HEK293 (cell line): ENCODE data around the genes NFE2L3 and HOXA1.

- PRO-cap: no peak
- RRBS, 2 experiments: no CpG with 5 or more reads among the region's 13 CpGs
Observed at GRCh38 chr7:24924295-24925089, 55.5 kb downstream of the OSBPL3 start.

DNA sequence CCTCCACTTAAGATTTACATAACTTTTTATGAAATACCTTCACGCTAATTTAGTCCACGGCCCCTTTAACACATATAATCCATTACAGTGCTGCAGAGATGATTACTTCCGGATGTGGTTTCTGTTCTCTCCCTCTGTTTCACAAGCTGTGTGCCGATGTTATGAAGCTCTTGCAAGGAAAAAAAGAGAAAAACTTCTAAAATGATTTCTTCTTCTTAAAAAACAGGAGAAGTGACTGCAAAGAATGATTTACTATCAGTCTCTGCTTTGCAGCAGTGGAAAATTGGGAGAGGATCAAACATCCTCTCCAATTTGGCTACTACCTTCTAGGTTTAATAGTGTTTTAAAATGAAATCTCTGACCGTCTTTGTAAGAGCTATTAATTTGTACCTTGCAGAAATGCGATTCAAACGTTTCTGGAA is 32.9 kb upstream of the NPVF start:
- PRO-cap: unidirectional peak, plus-strand start at position 122 of the sequence
- RRBS, 2 experiments: no CpG with 5 or more reads among the region's 7 CpGs

DNA sequence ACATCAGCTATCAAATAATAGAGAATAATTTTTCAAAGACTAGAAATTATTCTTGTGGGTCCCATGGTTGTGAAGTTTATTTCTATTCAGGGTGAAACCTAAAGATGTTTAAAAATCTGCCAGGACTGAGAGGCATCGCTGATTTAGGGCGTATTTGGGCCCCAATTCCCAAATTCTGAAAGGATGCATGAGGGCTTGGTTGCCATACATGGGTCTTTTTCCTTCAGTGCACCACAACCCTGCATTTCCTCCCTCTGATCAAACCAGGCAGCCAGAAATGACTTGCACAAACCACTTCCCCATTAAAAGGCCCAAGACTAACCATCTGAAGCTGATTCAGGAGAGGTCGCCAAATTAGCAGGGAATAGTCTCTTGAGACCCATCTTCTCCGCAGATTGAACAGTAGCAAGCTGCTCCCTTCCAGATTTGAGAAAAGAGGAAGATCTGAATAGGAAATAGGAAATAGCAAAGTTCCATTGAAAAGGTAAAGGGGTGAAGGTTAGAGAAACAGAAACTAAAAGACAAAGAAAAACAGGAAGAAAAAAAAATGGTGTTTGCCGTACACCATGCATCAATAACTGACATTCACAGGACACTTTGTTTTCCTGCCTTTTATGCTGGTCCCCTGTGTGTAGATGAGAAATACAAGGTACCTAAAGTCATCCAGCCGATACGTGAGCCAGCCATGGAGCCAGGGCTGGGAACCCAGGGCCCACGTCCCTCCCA is 268.2 kb upstream of the NPVF start:
- PRO-cap: no peak
- RRBS, 2 experiments: no CpG with 5 or more reads among the region's 8 CpGs

- PRO-cap: no peak
- RRBS, 2 experiments: no CpG with 5 or more reads among the region's 1 CpG
Observed at GRCh38 chr7:25770231-25770430, 381.9 kb upstream of the NFE2L3 start.

DNA sequence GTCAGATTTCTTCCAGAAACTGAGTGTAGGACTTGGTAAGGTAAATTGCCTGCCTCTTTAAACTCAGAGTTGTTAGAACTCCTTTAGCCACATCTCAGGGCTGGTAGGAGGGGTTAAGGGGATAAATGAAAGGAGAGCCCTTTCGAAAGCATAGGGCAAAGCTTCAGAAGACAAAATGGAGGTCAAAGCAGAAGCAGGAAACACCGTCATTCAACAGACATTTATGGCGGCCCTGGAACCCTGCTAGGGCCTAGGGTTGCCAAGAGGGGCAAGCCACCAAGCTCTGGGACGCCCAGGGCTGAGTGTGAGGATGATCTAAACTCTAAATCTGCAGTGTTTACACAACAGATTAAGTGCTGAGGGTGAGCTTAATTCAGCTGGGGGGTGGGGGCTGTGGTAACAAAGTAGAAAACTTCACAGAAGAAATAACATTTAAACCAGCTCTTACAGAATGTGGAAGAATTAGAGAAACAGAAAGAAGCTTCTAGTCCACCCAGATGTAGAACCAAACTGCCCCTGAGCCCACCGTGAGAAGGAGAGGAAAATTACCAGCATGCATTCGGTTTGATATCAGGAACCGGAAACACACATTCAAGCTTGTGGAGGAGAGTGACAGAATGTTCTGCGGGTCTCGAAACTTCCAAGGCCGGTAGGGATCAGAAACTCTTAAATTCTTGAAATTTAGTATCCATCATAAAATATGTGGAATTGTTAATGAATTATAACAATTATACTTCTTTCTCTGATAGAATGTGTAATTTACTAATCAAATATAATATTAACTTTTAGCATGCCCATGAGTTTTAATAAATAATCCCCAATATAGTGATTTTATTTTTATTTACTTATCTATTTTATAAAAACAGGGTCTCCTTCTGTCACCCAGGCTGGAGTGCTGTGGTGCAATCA is 78.8 kb upstream of the NFE2L3 start:
- PRO-cap: no peak
- RRBS, 2 experiments: 86 to 97% methylated on average over 4 of the region's 10 CpGs

DNA sequence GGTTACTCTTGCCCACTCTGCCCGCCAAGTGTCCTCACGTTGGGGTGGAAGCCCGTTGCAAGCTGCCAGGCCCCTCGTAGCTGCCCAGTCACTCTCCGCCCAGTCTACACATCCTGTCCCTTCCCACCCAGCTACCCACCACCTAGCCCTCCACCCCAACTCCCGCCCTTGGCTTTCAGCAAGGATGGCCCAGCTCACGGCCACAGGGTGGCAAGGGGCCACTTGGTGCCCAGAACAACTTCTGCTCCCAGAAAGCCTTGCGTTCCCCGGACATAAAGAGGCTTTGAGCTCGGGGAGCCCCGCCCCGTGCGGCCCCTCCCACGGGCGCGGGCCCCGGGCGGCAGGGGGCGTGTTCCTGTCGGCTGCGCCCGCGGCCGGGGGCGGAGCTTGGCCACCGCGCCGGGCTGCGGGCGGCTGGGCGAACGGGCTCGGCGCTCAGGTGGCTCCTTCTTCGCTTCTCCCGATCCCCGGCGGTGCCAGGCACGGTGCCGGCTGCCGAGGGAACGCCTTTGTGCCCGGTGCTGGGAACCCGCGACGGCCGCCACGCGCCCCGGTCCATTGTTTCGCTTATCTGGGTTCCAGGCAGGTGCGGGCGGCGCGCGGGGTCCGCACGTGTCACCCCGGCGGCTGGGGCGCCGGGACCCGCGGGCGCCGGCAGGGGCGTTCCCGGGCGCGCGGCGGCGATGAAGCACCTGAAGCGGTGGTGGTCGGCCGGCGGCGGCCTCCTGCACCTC is at the start of gene NFE2L3:
NFE2L3 (plus strand) TSS at position 383 of the 734 bp plus-strand sequence.
- PRO-cap: bidirectional peak, plus-strand start at position 394 of the sequence, minus-strand start at position 274 of the sequence
- RRBS, 2 experiments: 1% methylated on average over 40 of the region's 78 CpGs

GRCh38 chr7:26180550-26181258 is 19.8 kb downstream of the HNRNPA2B1 start:
- PRO-cap: unidirectional peak, minus-strand start at chr7:26181148
- RRBS, 2 experiments: no CpG with 5 or more reads among the region's 6 CpGs

DNA sequence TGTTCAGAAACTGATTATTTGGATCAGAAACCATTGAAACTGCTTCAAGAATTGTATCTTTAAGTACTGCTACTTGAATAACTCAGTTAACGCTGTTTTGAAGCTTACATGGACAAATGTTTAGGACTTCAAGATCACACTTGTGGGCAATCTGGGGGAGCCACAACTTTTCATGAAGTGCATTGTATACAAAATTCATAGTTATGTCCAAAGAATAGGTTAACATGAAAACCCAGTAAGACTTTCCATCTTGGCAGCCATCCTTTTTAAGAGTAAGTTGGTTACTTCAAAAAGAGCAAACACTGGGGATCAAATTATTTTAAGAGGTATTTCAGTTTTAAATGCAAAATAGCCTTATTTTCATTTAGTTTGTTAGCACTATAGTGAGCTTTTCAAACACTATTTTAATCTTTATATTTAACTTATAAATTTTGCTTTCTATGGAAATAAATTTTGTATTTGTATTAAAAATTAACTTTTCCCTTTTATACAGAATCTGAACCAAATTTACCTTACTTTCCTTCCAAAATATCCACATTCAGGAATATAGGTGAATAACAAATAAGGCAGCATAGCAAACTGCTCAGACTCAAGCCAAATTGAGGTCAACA is 14.6 kb downstream of the HNRNPA2B1 start:
- PRO-cap: no peak
- RRBS, 2 experiments: no CpG with 5 or more reads among the region's 1 CpG

DNA sequence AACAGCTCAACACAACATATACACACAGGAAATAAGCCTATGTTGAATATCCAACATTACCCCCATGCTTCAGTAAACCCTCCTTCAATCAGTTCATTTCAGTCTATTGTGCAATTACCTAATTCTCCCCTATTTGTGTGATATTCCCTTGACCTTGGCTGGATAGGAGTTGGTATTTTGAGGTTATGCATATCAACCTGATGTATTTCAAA is 11.4 kb downstream of the HNRNPA2B1 start:
- PRO-cap: no peak

- PRO-cap: no peak
- RRBS, 2 experiments: no CpG with 5 or more reads among the region's 14 CpGs
Observed at GRCh38 chr7:26305144-26306006, 13.7 kb downstream of the SNX10 start.

- PRO-cap: no peak
- RRBS, 2 experiments: no CpG with 5 or more reads among the region's 8 CpGs
Observed at GRCh38 chr7:26307058-26307715, 15.5 kb downstream of the SNX10 start.

DNA sequence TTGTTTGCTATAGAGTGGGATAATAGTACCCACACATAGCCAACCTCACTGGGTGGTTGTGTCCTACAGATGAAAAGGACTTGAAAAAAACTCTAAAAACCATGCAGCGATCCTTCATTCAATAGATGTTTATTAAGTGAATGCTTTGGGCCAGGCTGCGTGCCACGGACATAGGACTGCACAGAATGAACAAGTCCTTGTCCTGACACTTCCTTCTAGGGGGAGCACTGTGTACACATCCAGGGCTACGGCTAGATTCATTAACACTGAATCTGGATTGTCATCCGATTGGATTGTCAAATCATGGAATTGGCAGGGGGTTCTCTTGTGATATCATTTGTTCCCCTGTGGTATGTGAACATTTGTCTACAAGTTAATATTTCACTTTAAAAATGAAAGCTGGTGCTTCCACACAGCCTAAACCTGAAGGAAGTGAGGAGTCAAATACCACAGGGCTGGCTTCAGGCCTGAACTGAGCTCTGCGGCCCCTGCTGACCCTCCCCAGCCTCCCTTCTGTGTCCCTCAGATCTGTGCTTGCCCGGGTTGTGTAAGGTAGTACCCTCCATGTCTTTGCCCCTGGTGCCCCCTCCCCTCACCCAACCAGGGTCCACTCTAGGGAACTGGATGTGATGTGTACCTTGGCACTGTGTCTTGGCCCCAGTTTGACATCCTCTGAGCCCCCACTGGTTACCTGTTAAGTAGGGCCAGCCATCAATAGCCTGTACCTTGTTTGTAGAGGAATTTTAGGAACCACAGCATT is 75.6 kb downstream of the SNX10 start:
- PRO-cap: no peak
- RRBS, 2 experiments: no CpG with 5 or more reads among the region's 7 CpGs

GRCh38 chr7:26397355-26397805 is 105.7 kb downstream of the SNX10 start:
- PRO-cap: no peak
- RRBS, 2 experiments: 67 to 93% methylated on average over 4 of the region's 8 CpGs

DNA sequence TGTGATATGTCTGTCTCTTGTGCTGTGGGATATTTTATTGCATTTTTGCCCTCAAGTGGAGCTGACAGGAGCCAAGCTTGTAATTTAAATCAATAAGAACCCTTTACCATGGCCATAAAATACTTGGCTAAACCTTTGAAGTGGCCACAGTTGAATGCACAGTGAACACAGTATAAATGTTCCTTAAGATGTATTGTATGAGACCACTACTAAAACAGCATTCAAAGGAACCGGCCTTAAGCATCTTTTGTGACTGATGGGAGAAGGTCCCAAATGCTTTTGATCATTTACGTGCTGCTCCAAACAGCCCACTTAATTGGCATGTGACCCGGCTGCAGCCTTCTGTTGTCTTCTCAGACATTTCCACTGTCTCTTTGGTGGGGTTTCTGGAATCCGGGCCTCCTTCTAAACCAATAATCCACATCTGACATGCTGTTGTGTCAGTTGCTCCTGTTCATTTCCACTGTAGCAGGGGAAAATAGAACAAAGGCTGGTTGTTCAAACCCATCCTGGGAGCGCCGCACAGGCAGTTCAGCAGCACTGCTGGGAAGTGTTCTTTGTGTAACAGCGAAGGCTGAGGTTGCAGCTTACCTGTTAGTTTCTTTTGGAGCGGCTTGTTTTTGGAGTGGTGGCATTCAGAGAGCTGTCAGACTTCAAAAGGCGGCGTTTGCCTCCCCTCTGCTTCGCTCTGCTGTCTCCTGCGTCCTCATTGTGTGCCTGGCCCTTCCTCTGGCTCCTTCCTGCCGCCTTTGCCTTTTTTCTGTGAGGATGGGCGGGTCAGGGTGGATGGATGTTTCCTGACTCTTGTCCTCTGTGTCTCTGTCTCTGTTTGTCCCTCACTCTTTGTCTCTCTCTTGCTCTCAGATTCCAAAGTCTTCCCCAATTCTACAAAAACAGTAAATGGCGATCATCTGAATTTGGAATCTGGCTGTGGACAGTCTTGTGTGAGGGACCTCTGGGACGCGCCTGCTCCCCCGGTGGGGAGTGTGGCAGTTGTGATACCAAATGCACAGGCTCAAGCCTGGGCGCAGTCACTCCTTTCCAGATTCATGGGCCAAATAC is 149.4 kb downstream of the SNX10 start:
- PRO-cap: no peak
- RRBS, 2 experiments: 0 to 38% methylated on average over 2 of the region's 19 CpGs

GRCh38 chr7:26449649-26450177 is 158.1 kb downstream of the SNX10 start:
- PRO-cap: no peak
- RRBS, 2 experiments: no CpG with 5 or more reads among the region's 6 CpGs

DNA sequence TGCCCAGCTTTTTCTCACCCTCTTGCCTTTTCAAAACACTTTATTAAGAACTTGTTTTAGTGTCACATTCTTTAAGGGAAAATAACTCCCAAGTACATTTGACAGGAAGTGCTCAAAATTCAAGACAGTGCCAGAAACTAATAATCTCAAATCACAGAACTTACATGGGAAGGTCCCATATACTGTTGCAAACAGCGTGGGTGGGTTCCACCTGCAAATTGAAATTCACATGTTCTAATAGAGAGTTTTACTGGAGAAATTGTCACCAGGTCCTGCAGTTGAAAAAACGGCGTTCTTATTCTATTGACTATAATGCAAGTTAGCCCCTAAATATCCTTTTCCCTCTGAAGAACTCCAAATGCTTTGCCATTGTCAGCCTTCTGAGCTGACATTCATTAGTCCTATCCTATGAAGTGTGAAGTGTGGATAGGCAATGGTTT is 261.1 kb downstream of the SKAP2 start:
- PRO-cap: no peak
- RRBS, 2 experiments: no CpG with 5 or more reads among the region's 3 CpGs

GRCh38 chr7:27095596-27096791 is at the start of gene HOXA1:
TSS of gene HOXA1 (minus strand) at chr7:27096000.
- PRO-cap: bidirectional peak, plus-strand start at chr7:27096226, minus-strand start at chr7:27095955; bidirectional peak, plus-strand start at chr7:27096398, minus-strand start at chr7:27096307
- RRBS, 2 experiments: 2 to 4% methylated on average over 15 to 16 of the region's 87 CpGs

- PRO-cap: no peak
- RRBS, 2 experiments: no CpG with 5 or more reads among the region's 10 CpGs
Observed at GRCh38 chr7:27105228-27105844, 2.9 kb upstream of the HOXA2 start.

- PRO-cap: no peak
- RRBS, 2 experiments: 97 to 98% methylated on average over 12 to 14 of the region's 58 CpGs
Observed at GRCh38 chr7:27106223-27107241, 4.0 kb upstream of the HOXA2 start.

- PRO-cap: no peak
- RRBS, 2 experiments: 6 to 20% methylated on average over 2 of the region's 35 CpGs
Observed at GRCh38 chr7:27141587-27142410, 1.7 kb downstream of the HOXA5 start.